Cardiac muscle cell (in vitro differentiated cells and primary cell): ENCODE measurements around the genes SORT1, AMIGO1 and GNAI3.

DNA sequence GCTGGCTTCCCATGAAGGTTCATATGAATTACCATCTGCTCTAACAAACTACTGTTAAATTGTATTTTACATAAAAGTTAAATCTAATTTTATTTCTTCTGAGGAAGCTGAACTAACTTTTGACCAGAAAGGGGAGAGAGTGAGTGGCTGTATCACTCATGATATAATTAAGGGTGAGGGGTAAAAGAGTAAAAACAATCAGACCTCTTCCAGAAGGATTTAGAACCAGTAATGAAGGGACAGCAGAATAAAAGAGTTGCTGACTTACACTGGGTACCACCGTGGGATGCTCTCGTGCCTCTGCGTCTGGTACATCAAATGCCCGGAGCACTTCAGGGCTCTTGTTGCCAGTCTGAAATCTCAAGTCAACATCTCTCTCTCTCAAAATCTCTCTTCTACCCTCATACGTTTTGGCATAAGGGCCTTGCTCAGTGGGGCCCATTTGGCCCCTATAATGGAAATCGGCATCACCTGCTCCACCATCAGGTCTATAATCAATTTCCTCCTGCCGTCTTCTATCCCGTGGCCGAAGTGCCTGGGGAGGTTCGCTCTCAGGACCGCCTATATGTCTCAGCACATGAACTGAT, 26.4 kb downstream of the CLCC1 start:
- RAMPAGE, long total RNA: no peak
- RRBS: no CpG with 5 or more reads among the region's 11 CpGs

DNA sequence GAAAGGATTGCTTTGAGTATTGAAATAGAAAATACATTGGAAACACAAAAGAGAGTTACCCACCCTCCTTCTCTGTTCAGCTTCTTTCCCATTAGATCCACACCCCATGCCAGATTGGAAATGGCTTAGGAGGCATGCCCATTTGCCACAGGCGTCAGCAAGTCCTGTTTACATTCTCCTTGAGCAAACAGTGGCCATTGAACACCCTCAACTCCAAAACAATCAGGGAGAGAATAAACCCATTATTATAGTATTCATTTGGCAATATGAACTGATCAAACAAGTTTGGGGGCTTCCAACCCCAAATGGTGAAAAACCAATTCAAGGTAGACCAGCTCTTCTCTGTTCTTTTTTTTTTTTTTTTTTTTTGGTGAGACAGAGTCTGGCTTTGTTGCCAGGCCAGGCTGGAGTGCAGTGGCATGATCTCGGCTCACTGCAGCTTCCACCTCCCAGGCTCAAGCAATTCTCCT, 2.5 kb downstream of the ELAPOR1 start:
- RAMPAGE, long total RNA: no peak
- RRBS: no CpG with 5 or more reads among the region's 2 CpGs

GRCh38 chr1:109131474-109131912, 17.6 kb downstream of the ELAPOR1 start:
- RAMPAGE, long total RNA: no peak
- RRBS: no CpG with 5 or more reads among the region's 7 CpGs

- RAMPAGE, long total RNA: no peak
- RRBS: no CpG with 5 or more reads among the region's 8 CpGs
These were observed 11.6 kb upstream of the CELSR2 start for GRCh38 chr1:109237554-109238380.

DNA sequence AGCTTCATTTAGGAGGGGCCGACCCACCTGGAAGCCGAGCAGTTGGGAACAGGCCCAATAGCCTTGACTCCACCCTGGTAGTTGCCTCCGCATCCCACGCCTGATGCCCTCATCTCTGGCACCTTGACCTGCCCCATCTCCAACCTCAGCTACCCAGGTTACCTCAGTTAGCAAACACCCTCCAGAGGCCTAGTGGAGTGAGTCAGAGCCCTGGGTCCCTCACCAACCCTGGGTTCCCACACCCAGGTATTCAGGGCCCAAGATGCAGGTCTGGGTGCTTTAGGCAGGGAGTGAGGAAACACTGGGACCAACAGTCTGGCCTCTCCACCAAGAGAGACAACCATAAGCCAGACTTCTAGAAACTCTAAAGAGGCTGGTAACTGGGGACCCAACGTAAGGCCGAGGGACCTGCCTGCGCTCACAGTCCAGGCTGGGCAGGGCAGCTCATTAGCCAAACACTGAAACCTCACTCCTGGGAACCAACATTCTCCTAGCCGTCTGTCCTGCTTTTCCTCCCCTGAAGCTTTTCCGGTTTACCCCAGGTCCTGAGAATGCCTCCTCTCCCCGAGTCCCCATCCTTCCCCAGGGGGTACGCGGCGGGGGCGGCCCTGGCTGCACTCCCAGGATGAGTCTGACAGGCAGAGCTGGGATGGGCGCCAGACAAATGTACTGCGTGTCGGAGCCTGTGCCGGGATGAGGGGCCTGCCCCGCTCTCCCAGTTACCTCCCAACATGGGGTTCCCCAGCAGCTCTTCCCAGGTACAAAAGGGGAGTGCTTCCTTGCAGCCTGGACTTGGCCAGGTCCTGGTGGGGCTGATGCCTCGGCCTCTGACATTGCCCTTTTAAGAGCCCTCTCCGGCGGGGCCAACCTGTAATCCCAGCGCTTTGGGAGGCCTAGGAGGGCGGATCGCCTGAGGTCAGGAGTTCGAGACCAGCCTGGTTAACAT, 8.9 kb upstream of the CELSR2 start:
- RAMPAGE, long total RNA: no peak
- RRBS: no CpG with 5 or more reads among the region's 26 CpGs

DNA sequence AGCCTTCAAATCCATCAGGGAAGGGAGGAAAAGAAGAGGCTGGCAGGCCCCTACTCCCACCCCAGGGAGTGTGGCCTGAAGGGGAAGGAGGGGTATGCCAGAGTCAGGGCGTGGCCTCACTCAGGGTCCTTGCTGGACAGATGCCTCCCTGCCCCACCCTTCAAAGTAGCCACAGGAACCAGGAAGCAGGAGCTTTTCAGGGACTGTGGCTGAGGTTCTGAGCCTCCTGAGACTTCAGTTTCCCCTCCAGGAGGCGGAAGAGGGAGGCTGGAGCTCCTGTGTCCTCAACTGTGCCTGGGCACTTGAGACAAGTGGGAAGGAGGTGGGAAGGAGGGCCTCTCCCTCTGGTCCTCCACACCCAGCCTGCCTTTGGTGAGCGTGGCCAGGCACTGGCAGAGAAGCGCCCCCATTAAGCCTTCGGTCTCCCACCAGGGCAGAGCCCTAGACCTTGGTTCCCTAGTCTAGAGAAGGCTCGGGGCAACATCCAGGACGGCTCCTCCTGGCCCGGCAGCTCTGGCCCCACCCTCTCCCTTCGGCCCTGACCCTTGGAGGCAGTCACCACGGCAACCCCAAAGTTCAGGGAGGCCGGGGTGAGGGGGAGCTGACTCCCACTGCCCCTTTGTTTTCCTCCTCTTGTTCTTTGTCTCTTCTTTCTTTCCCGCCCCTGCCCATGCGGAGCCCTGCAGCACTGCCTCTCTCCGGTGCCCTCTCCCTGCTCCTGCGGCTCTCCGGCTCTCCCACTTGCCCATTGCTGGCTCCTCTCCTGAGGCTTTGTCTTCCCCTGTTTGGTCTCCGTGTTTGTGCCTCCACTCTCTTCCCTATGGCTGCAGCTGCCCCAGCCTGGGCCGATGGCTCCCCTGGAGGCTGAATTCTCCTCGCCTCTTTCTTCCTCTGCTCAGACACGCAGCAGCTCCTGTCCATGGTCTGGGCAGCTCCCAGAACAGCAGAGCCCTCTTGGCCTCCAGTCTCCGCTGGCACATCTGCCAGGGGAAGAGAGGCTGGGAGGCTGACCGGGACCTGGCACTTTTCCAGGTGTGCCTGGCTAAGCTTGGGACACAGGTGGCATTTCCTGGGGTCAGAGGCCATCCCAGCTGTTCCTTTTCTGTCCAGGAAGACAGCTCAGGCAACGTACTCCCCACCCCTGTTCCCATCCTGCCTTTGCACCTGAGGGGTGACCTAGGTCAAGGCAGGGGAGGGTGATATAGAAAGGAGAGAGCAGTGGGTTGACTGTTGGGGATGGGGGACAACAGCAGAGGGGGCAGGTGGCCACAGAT, 5.7 kb downstream of the CELSR2 start:
- RAMPAGE, long total RNA: no peak
- RRBS: 46% methylated on average over 6 of the region's 23 CpGs

- RAMPAGE, long total RNA: no peak
- RRBS: 85% methylated on average over 9 of the region's 29 CpGs
These were observed 9.2 kb downstream of the PSRC1 start for GRCh38 chr1:109273575-109274366.

GRCh38 chr1:109396659-109397381, 898 bp downstream of the SORT1 start:
- RAMPAGE, long total RNA: no peak
- RRBS: no CpG with 5 or more reads among the region's 14 CpGs

DNA sequence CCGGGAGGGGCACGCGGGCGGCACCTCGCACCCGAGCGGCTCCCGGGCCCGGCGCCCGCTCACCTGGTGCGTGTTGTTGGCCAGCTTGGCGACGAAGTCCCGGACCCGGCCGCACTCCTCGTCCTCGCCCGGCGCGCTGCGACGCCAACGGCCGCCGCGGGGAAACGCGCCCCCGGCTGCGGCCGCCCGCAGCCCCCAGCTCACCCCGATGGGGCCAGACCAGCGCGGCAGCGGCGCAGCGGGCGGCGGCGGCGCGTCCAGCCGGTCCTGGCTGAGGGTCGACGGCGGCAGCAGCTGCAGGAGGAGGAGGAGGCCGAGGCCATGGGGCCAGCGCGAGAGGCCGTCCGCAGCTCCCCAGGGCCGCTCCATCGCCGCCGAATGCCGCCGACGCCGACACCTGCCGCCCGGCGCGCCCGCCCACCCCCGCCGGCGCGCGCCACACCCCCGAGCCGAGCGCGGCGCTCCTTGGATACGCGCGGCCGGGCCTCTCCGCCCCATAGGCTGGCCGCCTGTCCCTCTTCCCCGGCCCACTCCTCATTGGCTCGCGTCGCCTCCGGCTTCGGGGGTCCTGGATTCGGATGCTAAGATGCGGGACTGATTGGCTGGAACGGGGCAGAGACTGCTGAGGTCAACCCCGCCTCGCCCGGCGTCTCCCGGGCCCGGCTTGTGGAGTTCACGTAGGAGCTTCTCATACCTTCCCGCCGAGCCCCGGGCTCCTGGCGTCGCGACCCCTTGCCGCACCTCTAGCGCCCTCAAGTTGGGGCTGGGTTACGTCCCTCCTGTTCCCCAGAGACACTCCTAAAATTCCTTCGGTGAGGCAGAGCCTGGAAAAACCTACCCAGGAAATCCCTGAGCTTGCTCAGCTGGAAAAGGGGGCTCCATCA, at the start of gene SORT1:
TSS of gene SORT1 (minus strand) at position 395 of the 884 bp plus-strand sequence.
- RAMPAGE, long total RNA: no peak
- RRBS: 2% methylated on average over 66 of the region's 109 CpGs

DNA sequence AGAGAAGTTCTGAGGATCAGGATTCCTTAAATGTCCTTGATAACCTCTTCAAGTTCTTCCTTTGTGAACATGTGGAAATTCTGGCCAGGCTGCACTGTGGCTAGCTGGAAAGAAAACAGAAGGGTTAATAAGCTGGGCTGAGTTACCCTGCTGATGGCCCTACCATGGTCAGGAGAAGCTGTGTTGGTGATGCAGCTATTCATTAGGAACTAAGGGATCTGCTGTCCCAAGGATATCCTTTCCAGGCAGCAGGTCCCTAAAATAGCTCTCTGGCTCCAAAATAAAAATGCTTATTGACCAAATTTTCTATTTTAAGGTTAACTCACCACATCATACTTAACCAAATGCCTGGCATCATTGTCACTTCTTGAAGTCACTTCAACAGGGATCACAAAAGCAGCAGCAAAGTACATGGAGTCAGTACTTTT, 4.3 kb upstream of the SORT1 start:
- RAMPAGE, long total RNA: no peak

DNA sequence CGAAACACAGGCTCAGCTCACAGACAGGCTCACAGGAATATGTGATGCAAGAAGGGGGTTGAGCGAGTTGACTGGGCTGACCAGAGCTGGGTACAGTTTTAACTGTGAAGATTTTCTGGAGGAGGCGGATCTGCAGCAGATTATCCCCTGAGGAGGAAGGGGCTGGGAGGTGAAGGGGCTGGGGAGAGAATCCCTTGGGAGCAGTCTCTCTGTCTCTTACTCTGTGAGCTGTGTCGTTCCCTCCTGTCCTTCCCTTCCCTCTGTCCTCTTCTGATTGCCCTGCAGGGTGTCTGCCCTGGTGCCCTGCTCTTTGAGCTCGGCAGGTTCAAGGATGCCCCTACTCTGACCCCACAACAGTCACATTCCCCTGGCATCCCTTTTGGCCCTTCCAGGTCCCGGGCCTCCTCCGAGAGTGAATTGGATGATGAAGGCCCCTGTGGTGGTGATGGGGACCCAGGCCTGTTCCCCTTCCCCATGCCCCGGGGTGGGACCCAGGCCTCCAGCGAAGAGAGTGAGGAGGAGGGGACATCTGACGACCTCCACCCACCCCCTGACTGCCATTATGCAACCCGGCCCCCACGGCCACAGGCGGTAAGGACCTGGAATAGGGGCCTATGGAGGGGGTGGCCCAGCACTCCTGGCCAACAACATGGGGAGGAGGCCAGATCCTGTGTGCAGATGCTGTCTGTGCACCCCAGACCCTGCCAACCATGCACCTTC, 4.2 kb upstream of the CYB561D1 start:
- RAMPAGE, long total RNA: no peak
- RRBS: 86% methylated on average over 5 of the region's 13 CpGs

DNA sequence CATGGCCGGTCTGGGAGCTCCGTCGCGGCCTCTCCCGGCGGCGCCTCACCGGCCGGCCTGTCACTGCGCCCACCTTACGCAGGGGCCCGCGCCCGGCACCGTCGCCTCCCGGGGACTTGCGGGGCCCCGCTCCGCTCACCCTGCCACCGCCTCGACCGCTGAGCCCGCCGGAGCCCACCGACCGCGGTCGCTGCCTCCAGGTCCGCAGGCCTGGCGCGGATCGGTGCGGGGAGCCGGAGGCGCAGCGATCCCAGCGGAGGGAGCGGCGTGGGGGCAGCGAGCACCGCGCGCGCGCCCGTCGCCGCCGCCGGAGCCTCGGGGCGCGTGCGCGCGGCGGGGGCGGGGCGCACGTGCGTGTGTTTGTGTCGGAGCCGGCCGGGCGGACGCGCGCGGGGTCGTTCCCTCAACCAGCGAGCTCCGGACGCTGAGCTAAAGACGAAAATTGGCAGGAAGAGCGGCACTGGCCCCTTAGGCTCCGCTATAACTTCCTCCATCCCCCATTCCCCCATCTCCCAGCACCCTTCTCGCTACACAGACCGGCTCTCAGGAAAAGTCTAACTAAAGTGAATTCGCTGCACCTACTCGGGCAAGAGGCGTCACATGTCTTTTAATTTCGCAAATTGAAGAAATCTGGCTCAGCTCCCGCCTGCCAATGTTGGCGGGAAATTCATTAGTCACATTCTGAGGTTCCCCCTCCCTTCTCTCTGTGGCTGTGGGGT, at the start of gene AMIGO1:
TSS of gene AMIGO1 (minus strand) at position 282 of the 719 bp plus-strand sequence.
- RAMPAGE, long total RNA: no peak
- RRBS: 2% methylated on average over 65 of the region's 85 CpGs

GRCh38 chr1:109532698-109533320, 6.9 kb upstream of the GPR61 start:
- RAMPAGE, long total RNA: no peak
- RRBS: no CpG with 5 or more reads among the region's 7 CpGs

DNA sequence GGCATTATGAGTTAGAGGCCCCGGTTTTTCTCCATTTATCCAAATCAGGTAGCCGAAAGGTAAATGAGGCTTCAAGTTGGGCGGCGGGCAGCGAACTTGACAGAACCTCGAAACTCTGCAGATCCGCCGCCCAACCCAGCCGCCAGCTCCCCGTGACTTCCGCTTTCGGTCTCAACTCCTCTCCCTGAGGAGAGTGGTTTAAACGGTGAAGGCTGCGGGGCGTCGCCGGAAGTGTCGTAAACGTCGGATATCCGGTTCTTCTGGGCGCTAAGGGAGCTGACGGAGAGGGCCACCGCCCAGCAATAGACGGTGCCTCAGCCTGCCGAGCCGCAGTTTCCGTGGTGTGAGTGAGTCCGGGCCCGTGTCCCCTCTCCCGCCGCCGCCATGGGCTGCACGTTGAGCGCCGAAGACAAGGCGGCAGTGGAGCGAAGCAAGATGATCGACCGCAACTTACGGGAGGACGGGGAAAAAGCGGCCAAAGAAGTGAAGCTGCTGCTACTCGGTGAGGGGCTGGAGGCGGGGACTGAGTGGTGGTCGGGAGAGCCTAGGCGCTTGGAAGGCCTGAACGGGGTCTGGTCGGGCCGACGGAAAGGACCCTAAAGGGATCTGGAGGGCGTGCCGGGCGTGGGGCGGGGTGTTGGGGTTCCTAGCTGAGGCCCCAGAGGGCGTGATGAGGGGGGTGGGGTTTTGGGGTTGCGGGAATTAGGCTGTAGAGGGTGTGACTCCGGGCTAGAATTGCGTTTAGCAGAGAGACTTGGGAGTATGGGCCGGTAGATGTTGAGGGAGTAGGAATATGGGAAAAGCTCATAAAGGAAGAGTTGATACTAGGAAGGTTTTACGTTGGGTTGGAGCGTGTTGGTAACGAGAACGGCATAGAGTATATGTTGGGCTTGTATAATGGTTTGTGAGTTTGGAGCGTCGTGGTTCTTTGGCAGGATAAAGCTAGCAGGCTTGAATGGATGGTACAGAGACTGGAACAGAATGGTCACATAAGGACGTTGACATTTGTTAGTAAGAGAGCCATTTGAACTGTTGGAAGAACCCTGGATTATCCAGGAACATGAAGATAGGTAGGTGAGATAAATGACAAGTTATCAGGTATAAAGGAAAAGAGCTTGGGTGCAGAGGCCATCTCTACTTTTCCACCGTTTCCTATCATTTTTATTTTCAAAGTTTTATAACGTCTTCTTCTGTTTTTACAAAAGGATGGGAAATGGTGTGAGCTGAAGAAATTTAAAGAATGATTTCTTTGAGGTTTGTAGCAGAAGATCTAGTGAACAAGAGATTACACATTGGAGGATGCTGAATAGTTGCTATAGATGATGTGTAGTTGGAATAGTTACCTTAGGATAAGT, at the start of gene GNAI3:
TSS of gene GNAI3 (plus strand) at position 279 of the 1,355 bp plus-strand sequence.
- RAMPAGE, long total RNA: start-site peak on the plus strand centred at position 295 of the sequence, 93 bp wide, 2,598 and 1,450 reads in 2 replicates
- RRBS: 2% methylated on average over 13 of the region's 69 CpGs

DNA sequence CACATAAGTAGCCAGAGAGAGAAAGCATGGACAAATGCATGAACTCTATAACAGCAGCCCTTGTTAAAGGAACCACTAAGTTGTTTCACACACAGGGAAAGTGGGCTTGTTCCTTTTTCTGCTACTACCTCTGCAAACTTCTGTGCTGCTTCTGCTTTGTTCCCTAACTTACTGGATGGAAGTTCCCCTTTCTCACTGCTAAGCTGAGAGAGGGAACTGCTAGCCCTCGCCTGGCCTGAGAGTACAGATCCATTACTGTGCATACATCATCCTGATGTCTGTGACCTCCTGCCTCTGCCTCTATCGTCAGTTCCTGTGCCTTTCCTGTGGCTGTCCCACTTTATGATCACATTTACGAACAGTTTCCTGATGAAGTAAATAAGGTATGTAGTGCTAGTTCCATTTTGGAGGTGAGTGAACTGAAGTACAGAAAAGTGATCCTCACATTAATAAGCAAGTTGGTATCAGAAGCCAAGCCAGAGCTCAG, 3.5 kb downstream of the GNAT2 start:
- RAMPAGE, long total RNA: no peak
- RRBS: no CpG with 5 or more reads among the region's 3 CpGs

DNA sequence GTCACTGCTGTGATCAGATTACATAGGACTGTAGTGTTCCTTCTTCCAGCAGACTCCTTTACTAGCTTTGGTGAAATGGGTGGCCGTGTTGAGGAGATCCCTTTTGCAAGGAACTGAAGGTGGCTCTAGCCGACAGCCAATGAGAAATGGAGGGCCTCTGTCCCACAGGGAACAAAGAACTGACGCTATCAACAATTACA, 7.5 kb downstream of the GSTM3 start:
- RAMPAGE, long total RNA: no peak
- RRBS: no CpG with 5 or more reads among the region's 3 CpGs

- RAMPAGE, long total RNA: no peak
- RRBS: no CpG with 5 or more reads among the region's 8 CpGs
These were observed 10.0 kb upstream of the GSTM3 start for GRCh38 chr1:109750805-109751270.

- RAMPAGE, long total RNA: no peak
- RRBS: no CpG with 5 or more reads among the region's 13 CpGs
These were observed 28.4 kb upstream of the EPS8L3 start for GRCh38 chr1:109791977-109792611.

DNA sequence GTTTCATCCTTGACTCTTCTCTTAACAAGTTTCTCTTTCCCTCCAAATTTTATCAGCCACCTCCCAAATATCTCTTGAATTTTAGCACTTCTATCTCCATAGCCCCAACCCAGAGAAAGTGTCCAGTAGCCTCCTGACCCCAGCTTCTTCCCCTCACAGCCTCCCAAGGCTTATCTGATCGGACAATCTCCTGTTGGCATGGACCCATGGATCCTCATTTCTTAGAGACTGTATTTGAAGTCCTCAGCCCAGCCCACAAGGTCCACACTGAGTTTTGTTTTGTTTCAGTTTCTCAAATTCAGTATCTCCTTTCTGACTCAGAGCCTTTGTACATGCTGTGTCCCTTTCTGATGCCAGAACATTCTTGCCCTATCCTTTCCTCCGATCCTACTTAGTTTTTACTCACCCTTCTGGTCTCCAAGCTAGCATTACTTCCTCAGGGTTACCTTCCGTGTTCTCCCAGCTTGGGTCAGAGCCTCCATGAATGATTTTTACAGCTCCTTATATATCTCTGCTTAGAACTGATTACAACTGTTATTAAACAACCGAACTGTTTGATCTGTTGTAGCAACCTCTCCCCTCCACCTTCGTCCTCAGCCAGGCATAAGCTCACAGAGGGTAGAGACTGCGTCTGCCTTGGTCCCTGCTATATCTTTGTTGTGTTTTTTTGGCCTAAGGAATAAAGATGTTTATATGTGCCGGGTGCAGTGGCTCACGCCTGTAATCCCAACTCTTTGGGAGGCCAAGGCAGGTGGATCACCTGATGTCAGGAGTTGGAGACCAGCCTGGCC, 33.2 kb upstream of the EPS8L3 start:
- RAMPAGE, long total RNA: no peak
- RRBS: no CpG with 5 or more reads among the region's 8 CpGs

DNA sequence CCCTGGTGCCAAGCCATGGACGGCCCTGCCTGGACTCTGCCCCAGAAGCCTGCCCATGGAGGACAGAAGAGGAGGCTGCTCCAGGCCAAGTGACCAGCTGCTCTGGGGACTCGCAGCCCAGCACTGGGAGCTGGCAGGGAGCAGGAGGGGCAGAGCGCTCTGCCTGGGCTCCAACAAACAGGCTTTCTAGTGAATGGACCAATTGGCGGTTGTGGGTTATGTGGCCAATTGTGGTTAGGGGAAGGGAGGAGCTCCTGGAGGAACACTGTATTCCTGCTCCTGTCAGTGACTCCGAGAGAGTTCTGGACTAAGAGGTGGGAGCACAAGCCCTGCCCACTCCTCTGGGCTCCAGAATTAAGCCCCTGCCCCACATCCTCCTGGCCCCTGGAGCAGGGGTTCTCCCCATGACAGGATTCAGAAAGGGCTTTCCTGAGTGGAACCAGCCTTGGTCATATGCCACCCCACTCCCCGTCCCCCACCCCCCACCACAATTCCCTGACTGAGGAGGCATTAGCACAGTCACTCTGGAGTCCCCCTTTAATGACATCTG, 6.1 kb upstream of the CSF1 start:
- RAMPAGE, long total RNA: no peak
- RRBS: no CpG with 5 or more reads among the region's 6 CpGs